Frontal cortex (tissue), 2 donors: ENCODE measurements around a stretch of chr15.

DNA sequence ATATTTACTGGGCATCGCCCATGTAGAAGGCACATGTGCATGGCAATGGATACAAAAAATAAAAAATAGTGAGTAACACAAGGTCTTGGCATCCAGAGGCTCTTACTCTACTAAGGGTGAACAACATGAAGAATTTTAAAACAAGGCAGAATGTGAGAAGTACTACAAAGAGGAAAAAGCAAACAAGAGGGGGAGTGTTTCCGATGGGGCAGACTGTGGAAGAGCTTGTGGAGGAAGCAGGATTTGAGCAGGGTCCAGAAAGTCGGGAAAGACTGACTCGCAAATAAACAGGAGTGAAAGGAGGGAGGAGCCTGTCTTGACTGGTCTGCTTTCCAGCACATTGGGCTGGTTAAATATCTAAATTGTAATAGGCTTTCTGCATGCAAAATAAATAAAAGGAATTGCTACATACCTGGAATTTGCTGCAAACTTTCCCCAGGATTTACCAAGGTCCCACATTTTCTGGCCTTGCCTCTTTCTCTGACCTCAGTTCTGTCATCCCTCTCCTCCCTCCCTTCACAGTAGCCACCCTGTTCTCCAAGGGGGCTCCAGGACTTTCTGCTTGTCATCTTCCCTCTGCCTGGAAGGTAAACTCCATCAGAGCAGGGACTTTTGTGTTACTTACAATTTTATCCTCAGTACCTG is 132.1 kb downstream of the RORA start:
- RAMPAGE, long total RNA = no peak

GRCh38 chr15:61156136-61157161 is 72.7 kb downstream of the RORA start:
- RAMPAGE, long total RNA = no peak

- RAMPAGE, long total RNA = no peak
These were observed 59.6 kb downstream of the RORA start for GRCh38 chr15:61169234-61170094.

DNA sequence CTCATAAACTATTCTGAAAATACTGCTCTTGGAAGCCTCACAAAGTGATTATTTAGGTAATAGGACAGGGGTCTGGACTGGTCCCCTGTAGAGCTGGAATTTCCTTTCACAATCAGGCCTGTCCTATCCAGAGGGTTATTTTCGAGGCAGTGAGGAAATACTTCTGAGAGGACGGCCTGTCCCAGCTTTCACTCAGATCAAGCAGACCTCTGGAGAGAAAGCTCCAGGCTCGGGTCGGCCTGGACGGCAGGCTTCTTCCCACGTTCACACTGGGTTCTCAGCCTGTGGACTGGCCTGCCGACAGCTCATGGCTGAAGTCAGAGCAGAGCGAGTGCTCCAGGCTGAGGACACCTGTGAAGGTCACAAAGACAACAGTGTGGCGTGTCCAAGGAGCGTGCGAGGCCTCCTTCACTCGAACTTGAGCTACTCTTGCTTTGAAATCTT is 405.3 kb downstream of the VPS13C start:
- RAMPAGE, long total RNA = no peak

GRCh38 chr15:62087286-62088263 is 20.8 kb downstream of the C2CD4A start:
- RAMPAGE, long total RNA = no peak

GRCh38 chr15:62302223-62302670 is 88.1 kb upstream of the TLN2 start:
- RAMPAGE, long total RNA = no peak

- RAMPAGE, long total RNA = no peak
These were observed 74.7 kb downstream of the TLN2 start for GRCh38 chr15:62464890-62465605.

GRCh38 chr15:62874845-62875718 is 167.5 kb upstream of the TPM1 start:
- RAMPAGE, long total RNA = no peak

GRCh38 chr15:63047867-63048739 is 5.6 kb downstream of the TPM1 start:
- RAMPAGE, long total RNA = no peak

GRCh38 chr15:63054889-63055583 is 12.5 kb downstream of the TPM1 start:
- RAMPAGE, long total RNA = no peak

DNA sequence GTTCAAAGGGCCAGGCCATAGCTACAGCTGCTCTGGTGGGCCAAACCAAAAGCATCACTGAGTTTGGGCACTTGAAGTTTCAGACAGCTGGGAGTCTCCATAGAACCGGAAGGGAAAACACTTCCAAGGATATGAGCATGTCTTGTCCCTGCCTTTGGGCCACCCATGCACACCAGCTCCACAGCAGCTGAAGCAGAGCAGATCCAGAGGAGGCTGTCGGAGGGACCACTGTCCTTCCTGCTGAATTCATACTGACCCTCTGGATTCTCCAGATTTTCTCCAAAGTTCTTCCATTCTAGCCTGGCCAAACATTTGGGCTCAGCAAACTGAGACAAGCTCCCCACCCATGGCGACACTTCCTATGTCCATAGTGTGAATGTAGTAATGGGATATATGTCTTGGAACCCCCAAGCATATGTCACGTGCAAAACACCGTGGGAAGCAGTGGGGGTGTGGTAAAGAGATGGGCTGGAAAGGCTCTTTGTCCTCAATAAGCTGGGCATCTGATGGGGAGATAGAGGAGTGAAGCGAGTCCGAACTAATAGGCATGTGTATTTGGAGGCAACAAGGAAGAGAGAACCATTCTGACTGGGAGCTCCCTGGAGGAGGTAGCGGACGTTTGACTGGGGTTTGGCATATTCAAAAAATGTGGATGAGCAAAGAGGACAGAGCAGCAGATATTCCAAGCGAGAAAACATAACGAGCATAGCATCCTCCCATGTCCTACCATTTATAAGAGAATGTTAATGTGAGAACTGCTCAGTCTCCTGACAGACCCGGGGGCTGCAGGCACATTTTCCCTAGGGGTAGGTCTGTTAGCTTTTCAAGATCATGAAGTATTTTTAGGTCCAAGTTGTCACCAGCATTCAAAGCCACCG is 25.4 kb downstream of the TPM1 start:
- RAMPAGE, long total RNA = no peak

GRCh38 chr15:63121940-63122879 is 549 bp downstream of the LACTB start:
- RAMPAGE, long total RNA = no peak

DNA sequence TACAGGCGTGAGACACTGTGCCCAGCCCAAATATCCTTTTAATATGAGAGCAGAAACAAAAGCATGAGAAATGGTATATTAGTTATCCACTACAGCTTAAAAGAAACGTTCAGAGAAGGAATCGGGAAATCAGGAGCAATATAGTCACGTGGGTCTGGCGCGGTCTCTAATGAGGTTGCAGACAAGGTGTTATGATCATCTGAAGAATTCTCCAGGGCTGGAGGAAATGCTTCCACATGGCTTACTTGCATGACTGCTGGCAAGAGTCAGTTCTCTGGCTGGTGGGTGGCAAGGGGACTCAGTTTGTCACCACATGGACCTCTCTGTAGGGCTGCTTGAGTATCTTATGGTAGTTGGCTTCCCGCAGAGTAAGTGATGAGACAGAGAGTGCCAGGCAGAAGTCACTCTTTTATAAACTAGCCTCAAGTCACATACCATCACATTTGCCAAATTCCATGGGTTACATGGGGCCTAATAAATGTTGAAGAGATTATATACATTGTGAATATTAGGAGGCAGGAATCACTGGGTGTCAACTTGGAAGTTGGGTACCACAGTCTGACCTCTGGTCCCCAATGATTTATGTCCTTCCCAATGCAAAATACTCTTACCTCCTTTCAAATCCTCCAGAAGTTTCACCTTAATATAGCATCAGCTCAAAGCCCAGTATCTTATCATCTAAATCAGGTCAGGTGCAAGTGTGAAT is 14.7 kb downstream of the RPS27L start:
- RAMPAGE, long total RNA = no peak

DNA sequence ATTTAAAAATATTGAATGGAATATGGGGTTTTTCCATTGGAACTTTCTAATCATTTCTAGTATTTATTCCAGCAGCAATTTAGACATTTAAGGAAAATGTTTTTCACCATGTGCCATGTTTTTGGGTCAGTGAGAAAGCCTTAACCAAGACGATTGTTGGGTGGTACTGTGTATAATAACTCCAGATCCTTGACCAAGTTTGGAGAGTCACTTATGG is 27.8 kb downstream of the RAB8B start:
- RAMPAGE, long total RNA = no peak

- RAMPAGE, long total RNA = no peak
These were observed 16.6 kb upstream of the APH1B start for GRCh38 chr15:63260807-63261184.

- RAMPAGE, long total RNA = no peak
These were observed 32.4 kb downstream of the CA12 start for GRCh38 chr15:63349061-63349883.

- RAMPAGE, long total RNA = no peak
These were observed 30.4 kb downstream of the CA12 start for GRCh38 chr15:63351218-63351734.

GRCh38 chr15:63436811-63437487 is 55.3 kb upstream of the CA12 start:
- RAMPAGE, long total RNA = no peak

GRCh38 chr15:63449609-63450134 is 54.7 kb upstream of the USP3 start:
- RAMPAGE, long total RNA = no peak

- RAMPAGE, long total RNA = no peak
These were observed 31.1 kb upstream of the USP3 start for GRCh38 chr15:63473295-63473782.